Endometrial microvascular endothelial cells (primary cell): ENCODE measurements around the genes C5orf63, SLC12A2 and SLC27A6.

- RAMPAGE, long total RNA: no peak
Measured at GRCh38 chr5:126680020-126680731, 48.7 kb downstream of the TEX43 start.

- RAMPAGE, long total RNA: no peak
Measured at GRCh38 chr5:126776375-126777087, 405 bp upstream of the LMNB1 start.

- RAMPAGE, long total RNA: no peak
Measured at GRCh38 chr5:127072857-127073664, at the start of gene C5orf63. TSS of gene C5orf63 (minus strand) at chr5:127073502.

GRCh38 chr5:127706672-127707966, 3.9 kb downstream of the CCDC192 start:
- RAMPAGE, long total RNA: no peak

DNA sequence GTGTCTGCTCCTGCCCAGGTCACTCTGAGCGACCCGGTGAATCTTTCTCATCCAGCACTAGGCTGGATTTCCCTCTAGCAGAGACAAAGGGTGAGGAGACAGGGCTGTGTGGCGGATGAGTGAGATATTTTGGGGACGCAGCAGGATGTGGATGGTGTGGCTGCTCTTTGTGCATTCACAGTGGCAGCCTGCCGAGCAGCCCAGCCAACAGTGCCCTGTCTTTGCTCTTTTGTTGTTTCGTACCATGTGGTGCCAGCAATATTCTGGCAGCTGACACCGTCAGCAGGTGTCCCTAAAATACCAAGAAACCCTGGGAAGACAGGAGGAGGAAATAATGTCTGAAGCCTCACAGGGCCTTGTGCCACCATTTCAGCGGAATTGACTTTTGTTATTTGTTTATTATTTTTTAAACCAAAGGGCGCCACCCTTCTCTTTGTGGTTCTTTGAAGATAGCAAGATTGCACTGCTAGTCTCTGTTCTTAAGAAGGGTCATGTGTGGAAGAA, 141.4 kb downstream of the CCDC192 start:
- RAMPAGE, long total RNA: no peak

GRCh38 chr5:127961720-127962130, 121.8 kb upstream of the SLC12A2 start:
- RAMPAGE, long total RNA: no peak

DNA sequence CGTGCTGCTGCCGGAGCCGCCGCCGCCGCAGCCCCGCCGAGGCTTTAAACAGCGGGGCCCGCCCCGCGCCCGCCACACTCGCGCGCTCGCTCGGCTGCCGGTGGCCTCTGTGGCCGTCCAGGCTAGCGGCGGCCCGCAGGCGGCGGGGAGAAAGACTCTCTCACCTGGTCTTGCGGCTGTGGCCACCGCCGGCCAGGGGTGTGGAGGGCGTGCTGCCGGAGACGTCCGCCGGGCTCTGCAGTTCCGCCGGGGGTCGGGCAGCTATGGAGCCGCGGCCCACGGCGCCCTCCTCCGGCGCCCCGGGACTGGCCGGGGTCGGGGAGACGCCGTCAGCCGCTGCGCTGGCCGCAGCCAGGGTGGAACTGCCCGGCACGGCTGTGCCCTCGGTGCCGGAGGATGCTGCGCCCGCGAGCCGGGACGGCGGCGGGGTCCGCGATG, at the start of gene SLC12A2:
Gene SLC12A2 (plus strand): TSS at position 75 of the 438 bp plus-strand sequence.
- RAMPAGE, long total RNA: no peak

DNA sequence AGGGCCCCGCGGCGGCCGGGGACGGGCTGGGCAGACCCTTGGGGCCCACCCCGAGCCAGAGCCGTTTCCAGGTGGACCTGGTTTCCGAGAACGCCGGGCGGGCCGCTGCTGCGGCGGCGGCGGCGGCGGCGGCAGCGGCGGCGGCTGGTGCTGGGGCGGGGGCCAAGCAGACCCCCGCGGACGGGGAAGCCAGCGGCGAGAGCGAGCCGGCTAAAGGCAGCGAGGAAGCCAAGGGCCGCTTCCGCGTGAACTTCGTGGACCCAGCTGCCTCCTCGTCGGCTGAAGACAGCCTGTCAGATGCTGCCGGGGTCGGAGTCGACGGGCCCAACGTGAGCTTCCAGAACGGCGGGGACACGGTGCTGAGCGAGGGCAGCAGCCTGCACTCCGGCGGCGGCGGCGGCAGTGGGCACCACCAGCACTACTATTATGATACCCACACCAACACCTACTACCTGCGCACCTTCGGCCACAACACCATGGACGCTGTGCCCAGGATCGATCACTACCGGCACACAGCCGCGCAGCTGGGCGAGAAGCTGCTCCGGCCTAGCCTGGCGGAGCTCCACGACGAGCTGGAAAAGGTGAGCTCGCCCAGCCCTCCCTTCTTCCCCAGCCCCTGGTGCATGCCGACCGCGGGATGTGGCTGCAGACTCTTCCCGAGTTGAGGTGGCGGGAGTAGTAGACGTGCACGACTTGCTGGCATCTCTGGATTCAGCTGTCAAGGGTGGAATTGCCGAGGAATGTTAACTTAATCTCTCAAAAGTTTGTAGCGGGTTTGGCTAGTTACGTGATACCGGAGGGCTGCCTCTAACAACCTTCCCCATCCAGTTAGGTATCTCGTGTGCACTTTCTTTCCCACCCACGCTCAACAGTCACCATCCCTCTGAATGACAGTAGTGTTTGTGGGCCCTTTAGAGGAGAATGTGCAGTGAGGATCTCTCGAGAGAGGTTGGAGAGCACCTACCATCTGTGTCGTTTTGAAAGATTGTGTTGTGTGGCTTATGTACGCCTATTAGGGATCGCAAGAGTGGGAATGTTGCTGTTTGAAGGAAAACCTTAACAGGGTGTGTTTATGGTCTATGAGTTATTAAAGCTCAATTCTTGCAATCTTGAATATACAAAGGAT, 927 bp downstream of the SLC12A2 start:
- RAMPAGE, long total RNA: no peak

DNA sequence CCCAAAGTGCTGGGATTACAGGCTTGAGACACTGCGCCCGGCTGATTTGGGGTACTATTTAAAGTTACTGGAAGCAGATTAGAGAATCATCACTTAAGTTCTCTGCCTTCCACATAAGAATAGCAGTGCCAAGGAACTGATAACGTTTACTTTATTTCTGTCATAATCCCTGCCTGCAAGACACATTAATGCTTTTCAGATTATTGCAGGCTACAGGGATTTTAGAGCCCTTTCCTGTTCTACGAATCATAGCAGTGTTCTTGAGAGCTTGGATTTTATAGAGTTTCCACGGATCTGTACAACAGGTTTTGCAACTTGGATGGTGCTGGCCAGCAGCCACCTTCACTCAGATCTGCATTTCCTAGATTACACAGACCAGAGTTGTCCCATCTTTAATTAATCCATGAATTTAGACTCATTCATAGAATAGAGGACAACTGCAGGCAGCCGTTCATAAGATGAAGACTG, 38.0 kb downstream of the SLC12A2 start:
- RAMPAGE, long total RNA: no peak

DNA sequence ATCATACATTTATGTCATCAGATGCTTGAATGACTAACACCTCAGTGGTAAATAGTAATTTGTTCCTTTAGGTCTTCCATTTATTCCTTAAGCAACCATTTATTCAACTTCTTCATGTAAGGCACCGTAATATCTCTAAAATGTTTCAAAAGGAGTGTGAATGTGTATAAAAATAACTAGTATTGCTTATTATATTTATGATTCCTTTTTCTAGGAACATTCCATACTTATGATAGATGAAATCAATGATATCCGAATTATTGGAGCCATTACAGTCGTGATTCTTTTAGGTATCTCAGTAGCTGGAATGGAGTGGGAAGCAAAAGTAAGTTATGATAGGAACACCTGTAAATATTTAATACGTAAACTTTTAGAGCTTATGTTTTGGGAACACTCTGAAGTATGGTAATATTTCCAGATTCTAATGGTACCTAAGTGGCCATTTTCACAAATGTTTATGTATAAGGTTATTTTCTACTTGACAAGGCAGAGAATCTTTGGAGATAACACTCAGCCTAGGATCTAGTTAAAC, 50.5 kb downstream of the SLC12A2 start:
- RAMPAGE, long total RNA: no peak

GRCh38 chr5:128171439-128171810, 87.9 kb downstream of the SLC12A2 start:
- RAMPAGE, long total RNA: no peak

DNA sequence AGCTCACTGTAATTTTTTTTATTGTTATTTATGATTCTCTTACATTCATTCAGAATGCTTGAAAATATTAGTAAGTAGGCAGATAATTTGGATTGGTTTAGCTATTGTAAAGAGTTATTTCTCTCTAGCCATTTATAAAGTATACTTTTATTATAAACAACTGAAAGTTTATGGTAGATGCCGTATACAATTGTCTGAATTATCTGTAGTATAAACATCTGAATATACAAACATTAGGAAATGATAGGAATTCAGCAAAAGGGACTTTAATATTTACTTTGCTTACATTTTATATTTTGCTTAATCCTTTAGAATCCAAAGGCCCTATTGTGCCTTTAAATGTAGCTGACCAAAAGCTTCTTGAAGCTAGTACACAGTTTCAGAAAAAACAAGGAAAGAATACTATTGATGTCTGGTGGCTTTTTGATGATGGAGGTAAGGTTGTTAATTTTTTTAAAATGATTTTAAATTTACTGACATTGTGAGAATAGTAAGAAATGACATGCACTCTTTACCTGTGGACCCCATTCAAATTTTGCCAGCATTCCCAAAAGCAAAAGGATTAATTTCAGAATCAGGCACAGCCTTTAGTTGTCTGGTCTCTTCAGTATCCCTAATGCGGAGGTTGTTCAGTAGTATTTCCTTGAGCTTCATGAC, 94.8 kb downstream of the SLC12A2 start:
- RAMPAGE, long total RNA: no peak

DNA sequence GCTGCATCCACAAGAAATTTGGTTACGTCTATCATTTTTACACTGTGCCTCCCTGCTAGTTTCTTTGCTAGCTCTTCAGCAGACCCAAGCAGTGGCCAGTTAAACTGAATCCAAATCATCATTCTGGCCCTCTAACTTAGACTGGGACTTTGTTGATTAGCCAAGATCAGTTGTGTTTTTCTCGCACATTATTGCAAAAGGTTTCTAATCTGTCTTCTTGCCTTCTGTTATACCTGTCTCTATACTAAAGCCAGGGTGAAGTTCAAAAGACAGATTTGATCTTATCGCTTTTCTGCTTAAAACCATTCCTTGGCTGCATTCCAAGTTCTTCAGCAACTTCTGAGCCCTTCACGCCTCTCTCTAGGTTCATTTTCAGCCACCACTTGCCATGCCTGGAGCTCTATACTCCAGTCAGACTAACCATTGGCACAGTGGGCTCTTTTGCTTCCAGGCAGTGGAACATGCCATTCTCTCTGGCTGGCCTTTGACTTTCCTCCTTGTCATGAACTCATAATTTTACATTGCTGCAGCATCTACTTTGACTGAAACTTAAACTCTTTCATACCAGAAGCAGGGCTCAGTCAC, 114.3 kb downstream of the SLC12A2 start:
- RAMPAGE, long total RNA: no peak

DNA sequence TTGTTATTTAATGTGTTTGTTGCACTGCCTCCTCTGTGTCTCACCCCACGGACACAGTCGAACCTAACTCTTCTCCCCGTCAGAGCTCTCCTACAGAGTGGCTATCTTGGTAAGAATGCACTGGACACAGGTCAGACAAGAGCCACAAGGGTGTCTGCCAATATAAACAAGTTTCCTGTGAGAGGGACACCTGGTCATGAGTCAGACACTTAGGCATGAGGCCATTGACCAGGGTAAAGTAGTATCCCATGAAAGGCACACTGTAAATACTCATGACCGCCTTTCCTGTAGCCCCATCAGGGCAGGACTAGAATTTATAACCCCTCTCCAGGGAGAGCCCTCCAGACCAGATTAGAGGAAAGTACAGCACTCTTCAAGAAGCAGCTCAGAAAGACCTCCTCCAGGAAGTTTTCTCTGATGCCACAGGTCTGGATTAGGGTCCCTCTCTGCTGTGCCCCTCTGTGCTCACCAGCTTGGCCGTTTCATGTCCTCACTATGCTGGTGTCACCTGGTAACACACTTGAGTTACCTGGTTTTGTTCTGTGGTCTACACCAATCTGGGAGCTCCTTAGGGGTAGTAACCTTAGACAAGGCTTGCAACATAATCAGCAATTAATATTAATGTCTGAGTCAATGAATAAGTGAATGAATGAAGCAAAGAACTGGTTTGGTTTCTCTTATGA, 115.7 kb downstream of the SLC12A2 start:
- RAMPAGE, long total RNA: no peak

DNA sequence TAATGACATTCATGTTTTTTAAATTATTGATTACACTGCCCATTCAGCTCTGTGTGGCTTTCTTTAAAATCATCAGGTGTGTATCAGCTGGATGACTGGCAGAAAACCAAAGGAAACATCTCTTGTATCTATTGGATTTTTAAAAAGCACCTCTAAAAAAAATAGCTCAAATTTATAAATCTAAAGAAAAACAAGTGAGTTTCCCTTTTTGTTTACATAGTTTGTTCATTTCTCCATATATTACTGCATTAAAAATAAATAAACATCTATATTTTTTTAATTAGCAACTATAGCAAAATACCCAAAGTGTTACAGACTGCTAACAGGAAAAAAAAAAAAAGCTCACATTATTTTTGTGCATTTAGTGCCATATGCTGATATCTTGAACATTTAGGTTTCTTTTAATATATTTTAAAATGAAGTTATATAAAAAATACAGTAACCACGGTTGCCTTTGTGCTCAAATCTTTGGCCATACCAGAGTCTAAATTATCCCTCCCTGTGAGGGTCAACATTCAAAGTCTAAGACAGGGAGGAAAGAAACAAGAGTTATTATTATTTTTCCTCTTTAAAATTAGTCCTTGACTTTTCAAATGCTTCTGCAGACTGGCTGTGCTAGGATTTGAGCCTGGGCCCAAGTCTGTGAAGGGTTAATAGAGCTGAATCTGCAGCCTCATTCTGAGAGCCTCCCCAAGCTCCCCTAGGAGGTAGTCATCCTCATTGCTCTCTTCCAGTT, 175.4 kb downstream of the SLC12A2 start:
- RAMPAGE, long total RNA: no peak

DNA sequence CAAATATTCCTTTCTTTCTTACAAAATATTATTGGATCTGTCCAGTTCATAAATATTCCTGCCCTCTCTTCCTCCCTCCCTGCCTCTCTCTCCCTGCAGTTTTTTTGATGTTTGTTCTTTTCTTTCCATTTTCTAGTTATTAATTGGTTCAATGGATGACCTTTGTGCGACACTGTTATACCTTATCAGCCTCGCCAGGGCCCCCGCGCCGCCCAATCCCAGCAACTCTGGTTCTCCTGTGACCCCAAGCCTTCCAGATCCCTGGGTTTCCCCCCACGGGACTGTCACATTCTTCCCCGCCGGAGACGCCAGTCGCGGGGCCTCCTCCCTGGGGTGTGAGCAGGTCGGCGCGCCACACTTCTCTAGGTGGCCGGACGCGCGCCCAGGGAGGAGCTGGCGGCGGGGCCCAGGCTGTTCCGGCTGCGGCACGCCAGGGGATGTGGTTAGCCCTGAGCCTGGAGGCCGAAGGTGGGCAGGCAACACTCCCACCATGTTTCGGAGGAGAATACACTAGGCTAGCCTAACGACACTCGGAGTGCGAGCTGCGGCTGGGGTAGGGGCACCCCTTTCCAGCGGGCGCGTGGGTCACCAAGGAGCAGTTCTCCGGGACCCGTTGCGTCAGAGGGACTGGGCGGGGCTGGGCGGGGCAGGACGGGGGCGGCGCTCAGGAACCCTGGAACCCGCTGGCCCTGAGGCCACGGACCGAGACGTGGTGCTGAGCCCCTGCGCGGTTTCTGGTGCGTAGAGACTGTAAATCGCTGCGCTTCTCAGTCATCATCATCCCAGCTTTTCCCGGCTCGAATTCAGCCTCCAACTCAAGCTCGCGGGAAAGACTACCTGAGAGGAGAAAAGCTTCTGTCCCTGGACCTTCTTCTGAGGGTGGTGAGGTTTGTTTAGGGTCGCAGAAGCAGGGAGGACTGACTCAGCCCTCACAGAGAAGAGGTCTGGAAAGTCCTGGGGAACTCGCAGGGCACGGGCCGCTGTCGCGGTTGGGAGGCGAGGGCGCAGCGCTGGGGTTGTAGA, at the start of gene SLC27A6:
Gene SLC27A6 (plus strand): TSS at position 678 of the 1,023 bp plus-strand sequence.
- RAMPAGE, long total RNA: no peak

- RAMPAGE, long total RNA: no peak
Measured at GRCh38 chr5:129906252-129906881, 2.1 kb downstream of the CHSY3 start.

GRCh38 chr5:130000512-130000765, 96.2 kb downstream of the CHSY3 start:
- RAMPAGE, long total RNA: no peak

DNA sequence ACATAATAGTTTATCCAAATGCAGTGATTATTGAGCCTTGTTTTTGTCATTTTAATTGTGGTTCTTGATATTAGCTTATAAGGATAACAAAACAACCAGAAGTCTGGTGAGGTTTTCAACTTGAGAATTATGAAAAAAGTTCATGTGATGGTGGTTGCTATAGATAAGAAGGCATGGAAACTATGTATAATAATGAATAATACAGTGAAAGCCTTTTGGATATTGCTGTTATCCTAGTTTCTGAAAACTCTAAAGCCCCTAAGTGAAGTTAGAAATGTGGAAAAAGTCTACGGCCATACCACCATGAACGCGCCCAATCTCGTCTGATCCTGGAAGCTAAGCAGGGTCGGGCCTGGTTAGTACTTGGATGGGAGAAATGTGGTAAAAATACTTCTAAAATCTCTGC, 209.9 kb downstream of the CHSY3 start:
- RAMPAGE, long total RNA: no peak

DNA sequence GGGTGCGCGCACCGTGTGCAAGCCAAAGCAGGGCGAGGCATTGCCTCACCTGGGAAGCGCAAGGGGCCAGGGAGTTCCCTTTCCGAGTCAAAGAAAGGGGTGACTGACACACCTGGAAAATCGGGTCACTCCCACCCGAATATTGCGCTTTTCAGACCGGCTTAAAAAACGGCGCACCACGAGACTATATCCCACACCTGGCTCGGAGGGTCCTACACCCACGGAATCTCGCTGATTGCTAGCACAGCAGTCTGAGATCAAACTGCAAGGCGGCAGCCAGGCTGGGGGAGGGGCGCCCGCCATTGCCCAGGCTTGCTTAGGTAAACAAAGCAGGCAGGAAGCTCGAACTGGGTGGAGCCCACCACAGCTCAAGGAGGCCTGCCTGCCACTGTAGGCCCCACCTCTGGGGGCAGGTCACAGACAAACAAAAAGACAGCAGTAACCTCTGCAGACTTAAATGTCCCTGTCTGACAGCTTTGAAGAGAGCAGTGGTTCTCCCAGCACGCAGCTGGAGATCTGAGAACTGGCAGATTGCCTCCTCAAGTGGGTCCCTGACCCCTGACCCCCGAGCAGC, 432.7 kb downstream of the HINT1 start:
- RAMPAGE, long total RNA: no peak